ENCODE measurements around a stretch of chr12.

DNA sequence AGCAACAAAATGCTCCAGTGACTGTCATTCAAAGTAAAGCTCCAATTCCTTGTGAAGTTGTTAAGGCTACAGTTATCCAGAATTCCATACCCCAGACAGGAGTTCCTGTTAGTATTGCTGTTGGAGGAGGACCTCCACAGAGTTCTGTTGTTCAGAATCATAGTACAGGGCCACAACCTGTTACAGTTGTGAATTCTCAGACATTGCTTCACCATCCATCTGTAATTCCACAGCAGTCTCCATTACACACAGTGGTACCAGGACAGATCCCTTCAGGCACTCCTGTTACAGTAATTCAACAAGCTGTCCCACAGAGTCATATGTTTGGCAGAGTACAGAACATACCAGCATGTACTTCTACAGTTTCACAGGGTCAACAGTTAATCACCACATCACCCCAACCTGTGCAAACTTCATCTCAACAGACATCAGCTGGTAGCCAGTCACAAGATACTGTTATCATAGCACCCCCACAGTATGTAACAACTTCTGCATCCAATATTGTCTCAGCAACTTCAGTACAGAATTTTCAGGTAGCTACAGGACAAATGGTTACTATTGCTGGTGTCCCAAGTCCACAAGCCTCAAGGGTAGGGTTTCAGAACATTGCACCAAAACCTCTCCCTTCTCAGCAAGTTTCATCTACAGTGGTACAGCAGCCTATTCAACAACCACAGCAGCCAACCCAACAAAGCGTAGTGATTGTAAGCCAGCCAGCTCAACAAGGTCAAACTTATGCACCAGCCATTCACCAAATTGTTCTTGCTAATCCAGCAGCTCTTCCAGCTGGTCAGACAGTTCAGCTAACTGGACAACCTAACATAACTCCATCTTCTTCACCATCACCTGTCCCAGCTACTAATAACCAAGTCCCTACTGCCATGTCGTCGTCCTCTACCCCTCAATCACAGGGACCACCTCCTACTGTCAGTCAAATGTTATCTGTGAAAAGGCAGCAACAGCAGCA is 121.0 kb downstream of the ARID2 start:
- RAMPAGE, long total RNA: no peak
- RRBS: no CpG with 5 or more reads among the region's 3 CpGs

- RAMPAGE, long total RNA: no peak
- RRBS: no CpG with 5 or more reads among the region's 16 CpGs
These were observed 63.5 kb downstream of the SCAF11 start for GRCh38 chr12:45926454-45927783.

DNA sequence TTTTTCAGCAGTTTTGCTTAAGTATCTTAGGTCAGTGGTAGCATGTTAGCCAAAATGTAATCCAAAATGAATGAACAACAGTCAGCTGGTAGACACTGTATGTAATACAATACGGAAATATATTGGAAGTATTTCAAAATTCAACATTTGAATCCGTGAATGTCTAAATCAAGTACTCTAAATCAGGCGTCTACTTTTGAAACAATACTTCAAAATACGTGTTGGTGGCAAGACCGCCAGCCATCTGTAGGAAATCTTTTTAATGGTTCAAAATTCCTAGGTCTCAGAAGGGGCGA is 1.1 kb downstream of the SCAF11 start:
- RAMPAGE, long total RNA: no peak
- RRBS: no CpG with 5 or more reads among the region's 6 CpGs

DNA sequence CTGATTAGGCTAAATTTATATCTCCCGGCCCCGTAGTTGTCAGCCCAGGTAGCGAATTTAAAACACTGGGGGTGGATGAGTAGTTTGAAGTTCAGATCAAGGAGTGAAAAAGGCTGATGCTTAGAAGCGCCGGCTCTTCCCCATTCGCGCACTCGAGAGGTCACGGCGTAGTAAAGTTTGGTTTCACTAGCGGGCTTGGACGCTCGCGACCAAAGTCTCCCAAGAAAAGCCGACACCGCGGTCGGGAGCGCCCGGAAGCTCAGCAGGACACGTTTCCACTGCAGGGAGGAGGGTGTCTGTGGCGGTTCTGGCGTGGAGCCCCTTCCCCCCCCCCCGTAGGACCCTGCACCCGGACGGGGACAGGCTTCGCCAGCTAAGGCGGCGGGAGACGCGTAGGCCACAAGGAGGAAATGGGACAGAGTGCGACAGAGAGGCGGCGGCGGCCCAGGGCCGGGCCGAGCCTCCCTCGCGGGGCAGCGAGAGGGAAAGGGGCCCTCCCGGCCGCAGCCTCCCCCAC is 664 bp downstream of the SCAF11 start:
- RAMPAGE, long total RNA: no peak
- RRBS: under 1% methylated on average over 32 of the region's 42 CpGs

- RAMPAGE, long total RNA: no peak
- RRBS: no CpG with 5 or more reads among the region's 6 CpGs
These were observed 134.1 kb upstream of the SCAF11 start for GRCh38 chr12:46124451-46124971.

DNA sequence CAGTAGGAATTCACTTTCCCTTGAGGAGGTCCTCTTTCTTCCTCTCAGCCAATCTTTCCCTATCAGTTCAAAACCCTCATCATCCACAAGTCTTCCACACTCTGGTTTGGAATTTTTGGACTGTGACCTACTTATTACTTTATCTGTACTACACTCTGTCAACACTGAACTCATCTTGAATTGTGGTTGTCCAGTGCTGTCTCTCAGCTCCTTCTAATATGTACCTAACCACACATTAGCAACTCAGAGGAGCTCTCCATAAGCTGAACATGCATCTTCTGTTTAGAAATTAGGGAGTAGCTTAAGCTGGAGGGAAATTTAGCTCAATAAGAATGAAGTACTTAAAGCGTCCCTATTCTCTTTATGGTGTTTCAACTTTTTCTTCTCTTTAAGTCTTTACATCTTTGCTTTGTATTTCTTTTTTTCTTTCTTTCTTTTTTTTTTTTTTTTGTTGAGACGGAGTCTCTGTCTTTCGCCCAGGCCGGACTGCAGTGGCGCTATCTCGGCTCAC is 34.8 kb downstream of the SLC38A1 start:
- RAMPAGE, long total RNA: no peak
- RRBS: no CpG with 5 or more reads among the region's 6 CpGs

DNA sequence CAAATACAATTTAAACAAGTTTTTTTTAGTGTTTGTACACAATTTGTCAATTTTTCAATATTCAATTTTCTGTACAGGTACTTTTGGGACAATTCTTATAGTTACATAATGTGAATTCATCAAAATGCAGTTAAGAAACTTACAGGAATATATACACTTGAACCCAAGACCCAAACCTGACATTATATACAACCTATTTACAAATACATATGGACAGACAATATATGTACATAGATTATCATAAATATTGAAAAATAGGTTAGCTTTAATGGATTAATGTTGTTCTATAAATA is 14.1 kb downstream of the SLC38A2 start:
- RAMPAGE, long total RNA: no peak

DNA sequence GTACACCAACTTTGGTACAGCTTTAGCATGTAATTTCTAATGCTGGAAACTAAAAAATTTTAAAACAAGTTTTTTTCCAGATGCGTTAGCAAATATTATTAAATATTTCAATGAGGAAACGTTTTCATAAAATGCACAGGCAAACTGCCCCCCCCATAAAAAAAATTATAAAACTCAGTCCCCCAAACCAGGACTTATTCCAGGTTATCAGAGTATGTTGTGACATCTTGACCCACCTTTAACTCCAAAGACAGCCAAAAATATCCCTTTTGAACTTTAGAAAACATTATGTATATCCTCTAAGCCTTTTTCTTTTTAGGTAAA is 7.1 kb downstream of the SLC38A2 start:
- RAMPAGE, long total RNA: no peak
- RRBS: no CpG with 5 or more reads among the region's 2 CpGs

GRCh38 chr12:46366770-46367258 is 5.8 kb downstream of the SLC38A2 start:
- RAMPAGE, long total RNA: no peak
- RRBS: no CpG with 5 or more reads among the region's 5 CpGs

- RAMPAGE, long total RNA: no peak
- RRBS: no CpG with 5 or more reads among the region's 5 CpGs
These were observed 28.7 kb upstream of the SLC38A2 start for GRCh38 chr12:46401056-46401859.

- RAMPAGE, long total RNA: no peak
- RRBS: no CpG with 5 or more reads among the region's 3 CpGs
These were observed 30.5 kb upstream of the SLC38A2 start for GRCh38 chr12:46402936-46403614.

DNA sequence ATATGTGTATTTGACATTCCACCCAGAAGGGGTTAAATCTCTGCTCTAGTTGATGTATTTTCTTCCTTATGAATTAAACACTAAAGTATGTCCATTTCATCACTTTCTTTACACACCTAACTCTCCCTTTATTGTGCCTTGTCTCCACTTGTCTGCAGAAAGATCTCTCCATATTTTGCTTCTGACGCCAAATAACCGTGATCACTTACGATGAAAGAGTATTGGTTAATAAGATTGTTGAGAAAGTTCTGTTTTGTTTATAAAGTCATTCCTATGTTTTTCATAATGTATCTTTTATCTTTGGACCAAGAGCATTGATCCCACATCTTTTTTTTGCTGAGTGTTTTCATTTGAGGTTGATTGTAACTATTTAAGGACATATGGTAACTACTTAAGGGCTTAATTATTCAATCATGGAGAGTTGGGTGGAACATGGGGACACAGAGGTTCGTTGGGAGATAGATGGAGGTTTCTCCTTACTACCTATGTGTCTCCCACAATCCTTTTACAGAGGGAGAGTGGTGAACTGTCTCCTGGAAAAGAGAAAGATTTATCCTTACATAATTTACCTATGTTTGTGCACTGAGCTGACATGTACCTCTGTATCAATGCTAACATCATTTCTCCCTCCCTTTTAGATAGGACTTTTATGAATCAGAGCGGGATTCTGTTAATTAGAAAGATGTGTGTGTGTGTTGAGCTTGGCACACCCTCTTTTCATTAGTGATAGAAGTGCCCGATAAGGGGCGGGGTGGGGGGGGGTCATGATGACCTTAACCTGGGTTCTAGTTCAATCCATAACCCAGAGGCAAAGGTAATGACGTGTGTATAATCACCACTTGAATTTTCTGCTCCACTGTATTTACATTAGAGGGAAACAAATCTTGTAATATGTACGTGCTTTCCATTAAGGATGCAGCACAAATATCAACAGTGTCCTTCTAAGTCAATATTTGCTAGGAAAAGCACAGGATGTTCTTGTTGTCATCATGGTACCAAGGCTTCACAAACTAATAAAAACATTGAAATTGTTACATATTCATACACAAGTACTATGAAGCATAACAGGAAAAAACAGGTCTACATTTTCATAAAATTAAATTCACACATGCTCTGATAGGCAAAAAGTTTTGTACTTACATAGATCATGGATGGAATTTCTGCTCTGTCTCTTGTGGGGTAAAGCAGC is 121.0 kb upstream of the SLC38A2 start:
- RAMPAGE, long total RNA: no peak
- RRBS: no CpG with 5 or more reads among the region's 9 CpGs

DNA sequence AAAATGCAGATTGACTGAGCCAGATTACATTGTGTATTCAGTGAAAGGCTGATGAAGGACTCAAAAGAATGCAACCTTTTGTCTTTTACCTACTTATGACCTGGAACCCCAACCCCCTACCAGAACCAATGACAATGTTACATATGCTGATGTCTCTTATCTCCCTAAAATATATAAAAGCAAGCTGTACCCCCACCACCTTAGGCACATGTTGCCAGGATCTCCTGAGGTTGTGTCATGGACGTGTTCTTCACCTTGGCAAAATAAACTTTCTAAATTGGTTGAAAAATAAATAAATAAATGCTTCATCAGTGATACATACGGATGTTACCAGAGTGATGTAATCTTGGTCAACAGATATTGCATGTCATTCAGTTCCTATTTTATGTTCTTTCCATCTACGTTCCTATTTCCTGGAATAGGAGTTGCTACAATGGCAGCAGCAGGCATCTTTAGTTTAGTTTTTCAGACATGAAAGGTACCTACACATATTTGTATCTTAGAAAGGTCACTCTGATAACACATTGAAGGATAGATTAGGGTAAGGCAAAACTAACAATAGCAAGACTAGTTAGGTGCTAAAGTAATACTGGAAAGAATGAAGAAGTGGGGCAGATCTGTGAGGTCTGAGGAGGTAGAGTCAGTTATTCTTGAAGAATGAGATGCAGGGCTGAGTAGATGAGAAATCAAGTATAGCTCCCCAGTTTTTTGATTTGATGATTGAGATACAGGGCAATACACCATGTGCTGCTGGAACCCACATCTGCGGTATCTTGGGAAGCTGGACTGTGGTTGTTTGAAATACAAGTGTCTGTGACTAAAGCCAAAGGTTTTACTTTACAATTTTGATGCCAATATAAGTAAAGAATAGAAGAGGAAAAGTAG is 189.7 kb upstream of the SLC38A2 start:
- RAMPAGE, long total RNA: no peak
- RRBS: no CpG with 5 or more reads among the region's 4 CpGs

DNA sequence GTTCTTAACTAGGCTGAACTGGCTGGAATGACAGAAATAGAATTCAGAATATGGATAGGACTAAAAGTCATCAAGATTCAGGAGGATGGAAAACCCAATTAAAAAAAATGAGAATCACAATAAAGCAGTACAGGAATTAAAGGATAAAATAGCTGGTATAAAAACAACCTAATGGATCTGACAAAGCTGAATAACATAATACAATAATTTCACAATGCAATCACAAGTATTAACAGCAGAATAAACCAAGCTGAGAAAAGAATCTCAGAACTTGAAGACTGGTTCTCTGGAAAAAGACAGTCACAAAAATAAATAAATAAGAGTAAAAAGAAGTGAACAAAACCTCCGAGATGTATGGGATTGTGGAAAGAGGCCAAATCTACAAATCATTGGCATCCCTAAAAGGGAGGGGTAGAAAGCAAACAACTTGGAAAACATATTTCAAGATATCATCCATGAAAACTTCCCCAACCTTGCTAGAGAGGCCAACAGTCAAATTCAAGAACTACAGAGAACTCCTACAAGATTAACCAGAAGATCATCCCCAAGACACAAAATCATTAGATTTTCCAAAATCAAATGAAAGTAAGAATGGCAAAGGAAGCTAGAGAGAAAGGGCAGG is 186.5 kb downstream of the SLC38A4 start:
- RAMPAGE, long total RNA: no peak
- RRBS: no CpG with 5 or more reads among the region's 1 CpG

- RAMPAGE, long total RNA: no peak
- RRBS: no CpG with 5 or more reads among the region's 8 CpGs
These were observed 42.1 kb downstream of the SLC38A4 start for GRCh38 chr12:46783557-46784329.

- RAMPAGE, long total RNA: no peak
- RRBS: no CpG with 5 or more reads among the region's 4 CpGs
These were observed 37.6 kb downstream of the SLC38A4 start for GRCh38 chr12:46788094-46788617.

GRCh38 chr12:46825531-46825858 is 302 bp downstream of the SLC38A4 start:
- RAMPAGE, long total RNA: no peak
- RRBS: no CpG with 5 or more reads among the region's 7 CpGs

DNA sequence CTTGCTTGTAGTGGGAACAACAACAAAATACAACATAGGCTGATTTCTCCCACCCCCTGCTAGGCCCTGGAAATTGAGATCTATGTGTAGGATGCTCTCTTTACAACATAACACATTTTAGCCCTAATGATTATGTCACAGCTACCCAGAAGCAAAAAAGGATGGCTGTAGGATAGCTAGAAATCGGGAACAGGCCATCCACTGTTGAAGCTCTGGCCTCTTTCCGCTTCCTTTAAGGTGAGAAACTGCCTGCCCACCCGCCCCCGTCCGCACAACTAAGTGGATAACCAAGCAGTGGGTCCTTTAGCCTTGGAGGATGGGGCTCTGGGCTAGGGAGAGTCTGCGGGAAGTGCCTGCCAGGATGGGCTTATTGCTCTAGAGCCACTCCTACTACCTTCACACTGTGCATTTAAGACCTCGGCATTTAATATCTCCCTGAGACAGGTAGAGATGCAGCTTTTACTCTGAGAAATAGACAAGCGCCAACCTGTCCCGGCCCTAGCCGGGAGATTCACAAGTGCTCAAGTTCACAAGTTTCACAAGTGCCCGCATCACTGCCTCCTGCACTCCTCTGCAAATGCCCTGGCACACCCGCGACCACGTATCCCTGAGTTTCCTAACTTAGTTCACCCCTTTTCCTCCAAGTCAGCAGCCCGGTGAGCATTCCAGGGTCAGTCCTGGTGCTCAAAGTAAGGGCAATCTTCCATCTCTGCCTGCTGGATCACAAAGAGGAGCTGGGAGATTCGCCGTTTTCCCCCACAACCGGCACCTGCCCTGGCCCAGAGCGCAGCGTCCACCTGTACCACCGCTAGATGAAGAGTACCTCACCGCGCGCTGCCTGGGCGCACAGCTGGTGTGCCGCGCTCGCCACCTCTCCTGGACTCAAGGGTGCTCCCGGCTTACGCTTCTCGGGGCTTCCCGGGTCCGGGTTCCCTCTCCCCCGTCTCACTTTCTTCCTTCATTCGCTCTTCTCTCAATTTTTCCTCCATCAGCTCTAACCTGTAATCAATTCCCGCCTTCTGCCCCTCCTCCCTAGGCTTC is 4.9 kb upstream of the SLC38A4 start:
- RAMPAGE, long total RNA: no peak
- RRBS: 3% methylated on average over 4 of the region's 36 CpGs

DNA sequence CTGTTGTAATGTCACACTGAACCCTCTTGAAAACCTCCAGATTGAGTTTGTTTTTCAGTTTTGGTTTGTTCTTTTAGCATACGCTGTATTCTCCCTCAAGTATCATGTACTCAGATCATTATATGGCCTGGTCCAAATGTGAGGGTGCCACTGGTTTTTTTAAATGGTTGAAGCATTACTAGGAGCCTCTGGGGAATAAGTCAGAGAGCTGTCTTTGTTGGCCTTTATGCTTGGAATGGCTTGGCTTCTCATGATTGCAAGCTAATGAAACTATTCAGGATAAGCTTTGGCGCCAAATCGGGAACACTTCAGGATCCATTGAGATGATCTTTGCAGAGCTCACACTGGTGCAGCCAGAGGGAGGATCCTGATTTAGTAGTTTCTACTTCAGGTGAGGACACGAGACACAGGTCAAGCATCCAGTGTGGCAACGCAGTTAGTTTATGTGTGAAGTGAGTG is 113.7 kb upstream of the PCED1B start:
- RAMPAGE, long total RNA: no peak
- RRBS: no CpG with 5 or more reads among the region's 5 CpGs

- RAMPAGE, long total RNA: no peak
- RRBS: no CpG with 5 or more reads among the region's 5 CpGs
These were observed 46.5 kb upstream of the PCED1B start for GRCh38 chr12:47032862-47033413.

Measured in cardiac muscle cell (in vitro differentiated cells and primary cell).